ENCODE measurements around the genes RPIA, MRPS5 and ZNF514.

GRCh38 chr2:88175104-88175660 lies 5.0 kb downstream of the THNSL2 start:
- PRO-cap, 2 experiments, result no peak in any of the 2 experiments

DNA sequence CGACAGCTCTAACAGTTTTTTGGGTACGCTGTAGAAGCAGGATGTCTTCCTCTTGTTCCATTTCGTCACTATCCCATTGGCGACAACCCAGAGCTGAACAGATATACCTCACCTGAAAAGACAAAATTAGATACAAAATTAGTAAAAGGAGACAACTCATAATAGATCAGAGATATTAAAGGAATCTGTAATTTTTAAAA lies 34.1 kb downstream of the EIF2AK3 start:
- PRO-cap, 2 experiments, result no peak in any of the 2 experiments

DNA sequence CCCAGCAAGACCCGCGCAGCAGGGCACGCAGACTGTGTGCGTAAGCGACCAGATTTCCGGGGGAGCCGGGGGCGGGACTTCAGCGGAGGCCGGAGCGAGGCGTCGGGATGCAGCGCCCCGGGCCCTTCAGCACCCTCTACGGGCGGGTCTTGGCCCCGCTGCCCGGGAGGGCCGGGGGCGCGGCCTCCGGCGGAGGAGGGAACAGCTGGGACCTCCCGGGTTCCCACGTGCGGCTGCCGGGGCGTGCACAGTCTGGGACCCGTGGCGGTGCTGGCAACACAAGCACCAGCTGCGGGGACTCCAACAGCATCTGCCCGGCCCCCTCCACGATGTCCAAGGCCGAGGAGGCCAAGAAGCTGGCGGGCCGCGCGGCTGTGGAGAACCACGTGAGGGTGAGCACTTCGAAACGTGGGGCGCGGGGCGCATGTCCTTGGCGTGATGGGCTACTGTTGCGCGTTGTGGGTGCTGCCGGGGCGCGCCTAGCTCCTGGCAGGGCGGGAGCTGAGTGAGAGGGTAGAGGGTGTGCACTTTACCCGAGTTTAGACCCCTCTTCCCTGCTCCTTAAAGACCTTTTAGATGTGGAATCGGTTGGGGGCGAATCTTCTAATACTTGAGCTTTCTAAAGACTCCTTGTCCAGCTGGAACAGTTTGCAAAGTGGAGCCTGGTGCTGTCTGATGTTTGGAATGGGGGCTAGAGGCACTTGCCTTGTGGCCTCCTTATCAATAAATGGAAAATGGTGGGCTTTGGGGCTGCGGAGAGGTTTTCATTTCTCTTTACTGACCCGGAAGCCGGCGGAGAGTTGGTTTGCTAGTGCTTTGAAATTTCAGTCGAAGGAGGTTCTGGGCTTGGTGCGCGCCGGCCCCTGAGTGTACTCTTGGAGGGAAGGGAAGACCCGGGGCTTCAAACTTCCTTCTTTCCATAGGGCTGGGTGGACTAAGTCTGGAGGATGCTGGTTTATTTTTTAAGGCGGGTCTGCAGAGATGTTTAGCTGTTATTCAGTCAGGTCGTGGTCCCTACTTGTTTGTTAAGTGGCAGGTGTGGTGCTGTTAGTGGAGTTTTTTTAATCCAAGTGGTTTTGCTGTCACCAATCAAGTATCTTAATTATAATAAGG lies at the start of gene RPIA:
TSS of gene RPIA (plus strand) at position 82 of the 1,113 bp plus-strand sequence.
- PRO-cap, 2 experiments, result peak in 2 of 2 experiments; most common plus-strand start position 168 of the sequence (in 2)

GRCh38 chr2:88738189-88738687 lies 46.8 kb downstream of the RPIA start:
- PRO-cap, 2 experiments, result no peak in any of the 2 experiments

- PRO-cap, 2 experiments, result no peak in any of the 2 experiments
Measured at GRCh38 chr2:88831674-88832155, 140.2 kb downstream of the RPIA start.

- PRO-cap, 2 experiments, result no peak in any of the 2 experiments
Measured at GRCh38 chr2:88855107-88856326, 164.0 kb downstream of the RPIA start.

DNA sequence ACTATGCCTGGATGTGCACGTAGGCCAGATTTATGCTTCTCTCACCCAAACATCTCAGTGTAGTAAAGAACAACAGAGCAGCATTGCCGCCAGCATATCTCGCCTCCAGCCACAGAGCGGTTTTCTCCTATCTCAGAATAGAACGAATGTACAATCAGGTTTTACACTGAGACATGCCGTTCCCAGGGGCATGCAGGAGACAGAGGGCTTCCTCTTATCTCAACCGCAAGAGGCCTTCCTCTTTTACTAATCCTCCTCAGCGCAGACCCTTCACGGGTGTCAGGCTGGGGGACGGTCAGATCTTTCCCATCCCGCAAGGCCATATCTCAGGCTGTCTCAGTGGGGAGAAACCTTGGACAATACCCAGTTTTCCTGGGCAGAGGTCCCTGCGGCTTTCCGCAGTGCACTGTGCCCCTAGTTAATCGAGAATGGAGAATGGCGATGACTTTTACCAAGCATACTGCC lies 175.4 kb downstream of the RPIA start:
- PRO-cap, 2 experiments, result no peak in any of the 2 experiments

GRCh38 chr2:88966538-88966976 lies 275.1 kb downstream of the RPIA start:
- PRO-cap, 2 experiments, result no peak in any of the 2 experiments

- PRO-cap, 2 experiments, result no peak in any of the 2 experiments
Measured at GRCh38 chr2:89010374-89010738, 318.9 kb downstream of the RPIA start.

- PRO-cap, 2 experiments, result no peak in any of the 2 experiments
Measured at GRCh38 chr2:89040433-89040941, 349.0 kb downstream of the RPIA start.

- PRO-cap, 2 experiments, result no peak in any of the 2 experiments
Measured at GRCh38 chr2:89100232-89100529, 408.7 kb downstream of the RPIA start.

- PRO-cap, 2 experiments, result no peak in any of the 2 experiments
Measured at GRCh38 chr2:89234654-89235193, 543.3 kb downstream of the RPIA start.

DNA sequence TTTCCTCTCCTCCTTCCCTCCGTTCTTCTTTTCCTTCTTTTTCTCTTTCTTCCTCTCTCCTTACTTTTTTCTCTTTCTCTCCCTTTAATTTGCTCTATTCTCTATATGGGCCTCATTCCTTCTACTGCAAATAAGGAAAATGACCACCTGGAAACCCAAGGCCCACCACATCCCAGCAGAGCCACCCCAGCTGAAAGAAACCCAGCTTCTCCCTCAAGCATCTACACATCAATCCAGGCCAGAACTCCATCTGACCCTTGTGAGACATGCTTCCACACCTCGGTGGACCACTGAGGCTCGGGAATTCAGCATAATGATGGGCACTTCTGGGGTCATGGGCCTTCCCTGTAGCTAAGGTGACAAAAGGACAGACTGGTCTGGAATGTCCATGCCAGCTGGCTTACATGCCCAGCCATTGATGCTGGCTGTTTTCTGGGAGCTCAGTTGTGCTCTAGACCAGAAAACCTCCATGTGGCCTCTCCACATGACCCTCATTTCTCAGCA lies 874.4 kb downstream of the RPIA start:
- PRO-cap, 2 experiments, result no peak in any of the 2 experiments

DNA sequence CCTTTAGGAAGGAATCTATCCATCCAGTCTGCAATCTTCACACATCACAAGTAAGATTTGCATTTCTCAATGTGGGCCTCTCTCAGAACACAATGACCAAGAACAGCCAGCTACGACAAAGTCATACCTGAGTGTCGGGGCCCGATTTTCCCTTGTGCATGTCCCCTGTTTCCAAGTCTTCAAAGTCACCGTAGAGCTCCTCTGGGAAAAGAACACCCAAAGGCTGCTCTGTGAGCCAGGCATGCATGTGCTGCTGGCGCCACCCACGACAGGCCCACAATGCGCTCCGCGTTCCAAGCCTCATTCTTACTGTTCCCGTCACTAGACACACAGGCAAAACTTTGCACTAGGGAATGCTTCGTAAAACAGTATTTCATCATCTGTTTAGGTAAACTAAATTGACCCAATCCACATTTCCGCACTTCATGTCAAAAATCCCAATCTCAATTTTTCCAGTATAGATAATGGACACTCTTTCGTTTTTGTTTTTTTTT lies 384.0 kb upstream of the AQP7B start:
- PRO-cap, 2 experiments, result no peak in any of the 2 experiments

- PRO-cap, 2 experiments, result peak in 2 of 2 experiments; most common plus-strand start chr2:95122071 (in 2); most common minus-strand start chr2:95121800 (in 2)
Measured at GRCh38 chr2:95120952-95122354, at the start of gene MRPS5. Gene MRPS5 (minus strand): TSS chr2:95121808.

- PRO-cap, 2 experiments, result peak in 2 of 2 experiments; most common plus-strand start chr2:95159809 (in 2); most common minus-strand start chr2:95159385 (in 1)
Measured at GRCh38 chr2:95158958-95160257, at the start of gene ZNF514. Gene ZNF514 (minus strand): TSS chr2:95159848.

DNA sequence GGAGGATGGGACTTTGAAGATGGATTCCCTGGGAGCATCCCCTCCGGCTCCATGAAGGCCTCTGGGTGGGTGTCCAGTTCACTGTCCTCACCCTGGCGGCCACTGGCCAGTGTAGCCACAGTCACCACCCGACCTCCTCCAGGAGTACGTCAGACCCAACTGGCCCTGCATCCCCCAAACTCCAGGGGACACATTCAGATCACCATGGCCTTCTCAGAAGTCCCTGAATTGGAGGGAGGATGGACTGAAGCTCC lies 23.3 kb downstream of the KCNIP3 start:
- PRO-cap, 2 experiments, result no peak in any of the 2 experiments

DNA sequence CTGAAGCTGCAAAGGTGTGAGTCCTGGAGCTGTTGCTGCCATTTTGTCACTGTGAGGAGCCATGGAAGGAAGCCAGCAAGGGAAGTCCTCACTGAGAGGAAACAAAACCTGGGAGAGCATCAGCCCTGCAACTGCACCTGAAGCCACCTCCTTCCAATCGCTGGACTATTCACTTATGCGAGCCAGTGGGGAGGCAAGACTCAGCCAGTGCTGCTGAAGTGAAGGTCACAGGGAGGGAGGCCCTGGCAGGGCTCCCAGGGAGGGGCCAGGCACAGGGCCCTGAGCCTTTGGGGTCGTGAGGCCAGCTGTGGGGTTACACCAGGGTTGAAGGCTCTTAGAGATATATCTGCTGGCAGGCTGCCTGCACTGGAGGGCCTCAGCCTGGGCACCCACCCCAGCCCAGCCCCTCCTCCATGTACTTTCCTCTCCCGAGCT lies 10.7 kb upstream of the FAHD2A start:
- PRO-cap, 2 experiments, result no peak in any of the 2 experiments

- PRO-cap, 2 experiments, result no peak in any of the 2 experiments
Measured at GRCh38 chr2:96142523-96143477, 2.4 kb downstream of the DUSP2 start.

DNA sequence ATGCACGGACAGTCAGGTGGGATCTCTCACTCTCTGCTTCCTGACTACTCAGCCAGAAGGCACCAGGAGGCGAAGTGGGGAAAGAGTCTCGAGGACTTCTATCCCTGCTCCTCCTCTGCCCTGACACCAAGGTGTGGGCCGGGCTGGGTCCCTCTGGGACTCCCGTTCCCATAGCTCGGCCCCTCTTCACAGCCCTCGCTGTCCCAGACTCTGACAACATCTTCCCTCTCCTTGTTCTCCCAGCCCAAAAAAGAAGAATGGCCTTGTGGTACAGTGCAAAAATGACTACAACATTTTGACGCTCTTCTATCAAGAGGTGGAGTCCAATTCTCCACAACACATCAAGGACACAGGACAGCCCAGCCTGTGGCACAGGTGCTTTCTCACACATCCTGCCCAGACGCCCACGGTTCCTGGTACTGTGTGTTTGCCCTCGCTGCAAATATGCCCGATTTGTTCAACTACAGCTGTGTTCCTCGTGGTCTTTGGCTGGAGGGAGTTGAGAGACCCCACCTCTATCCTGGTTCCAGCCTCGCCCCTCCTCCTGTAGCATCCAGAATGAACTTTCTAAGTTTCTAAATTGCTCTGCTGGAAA lies 14.1 kb upstream of the DUSP2 start:
- PRO-cap, 2 experiments, result no peak in any of the 2 experiments